ENCODE measurements around a stretch of chr7.

- PRO-cap, 3 experiments, result no peak in any of the 3 experiments
- RAMPAGE, long total RNA, 2 experiments, result no peak in any of the 2 experiments
- RRBS, result no CpG with 5 or more reads among the region's 2 CpGs
Observed at GRCh38 chr7:77479355-77479882, 57.7 kb upstream of the PTPN12 start.

DNA sequence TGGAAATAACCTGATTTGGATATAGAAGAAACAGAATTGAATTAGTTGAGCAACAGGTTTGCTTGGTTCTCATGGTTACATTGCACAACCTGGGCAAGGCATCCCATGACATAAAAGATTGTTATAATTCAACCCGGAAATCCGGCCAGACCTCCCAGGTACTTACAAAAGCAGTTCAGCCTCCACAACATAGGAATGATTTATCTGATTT lies 55.1 kb upstream of the PTPN12 start:
- PRO-cap, 3 experiments, result no peak in any of the 3 experiments
- RAMPAGE, long total RNA, 2 experiments, result no peak in any of the 2 experiments
- RRBS, result no CpG with 5 or more reads among the region's 2 CpGs

GRCh38 chr7:77601360-77602253 lies 64.5 kb downstream of the PTPN12 start:
- PRO-cap, 3 experiments, result no peak in any of the 3 experiments
- RAMPAGE, long total RNA, 2 experiments, result no peak in any of the 2 experiments
- RRBS, result no CpG with 5 or more reads among the region's 7 CpGs

GRCh38 chr7:77690196-77690899 lies 5.9 kb upstream of the RSBN1L start:
- PRO-cap, 3 experiments, result no peak in any of the 3 experiments
- RAMPAGE, long total RNA, 2 experiments, result no peak in any of the 2 experiments
- RRBS, result no CpG with 5 or more reads among the region's 11 CpGs

DNA sequence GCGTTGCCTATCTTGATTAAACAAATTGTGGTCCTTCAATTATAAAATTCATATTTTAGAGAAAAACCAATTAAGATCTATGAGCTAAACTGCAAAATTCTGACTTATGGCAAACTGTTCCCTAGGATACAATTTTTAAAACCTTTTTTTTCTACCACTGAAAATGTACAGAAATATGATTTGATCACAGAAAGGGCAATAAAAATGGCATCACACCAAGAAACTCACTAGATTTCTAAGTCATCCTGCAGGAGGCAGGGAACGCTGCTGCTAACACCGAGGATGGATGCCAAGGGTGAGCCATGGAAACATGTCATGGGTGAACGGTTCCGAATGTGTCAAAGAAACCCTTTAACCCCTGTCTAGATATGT lies 220.2 kb upstream of the TMEM60 start:
- PRO-cap, 3 experiments, result peak in 3 of 3 experiments; most common plus-strand start position 230 of the sequence (in 3)
- RAMPAGE, long total RNA, 2 experiments, result no peak in any of the 2 experiments
- RRBS, result no CpG with 5 or more reads among the region's 5 CpGs

DNA sequence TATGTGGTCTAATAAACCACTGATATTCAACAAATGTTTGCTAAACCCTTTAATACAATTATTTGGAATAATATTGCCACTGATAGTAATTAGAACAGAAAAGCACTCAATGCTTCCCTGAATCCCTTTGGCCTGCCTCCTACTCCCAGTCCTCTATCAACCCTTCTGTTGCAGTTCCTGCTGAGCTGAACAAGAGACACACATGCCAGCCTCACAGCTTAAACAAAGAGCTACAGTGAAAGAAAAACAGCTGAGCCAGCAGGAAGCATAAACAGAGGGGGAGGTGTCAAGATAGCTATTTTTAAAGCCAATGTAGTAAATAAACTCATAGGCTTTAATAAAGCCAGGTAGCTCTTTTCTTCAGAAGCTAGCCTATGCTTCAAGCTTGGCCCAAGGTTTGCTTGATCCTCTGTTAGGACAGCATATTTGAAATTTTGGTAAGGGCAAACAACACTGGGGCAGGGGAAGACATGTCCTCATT lies 6.8 kb upstream of the GNAI1 start:
- PRO-cap, 3 experiments, result peak in 3 of 3 experiments; most common minus-strand start position 129 of the sequence (in 3)
- RAMPAGE, long total RNA, 2 experiments, result no peak in any of the 2 experiments

DNA sequence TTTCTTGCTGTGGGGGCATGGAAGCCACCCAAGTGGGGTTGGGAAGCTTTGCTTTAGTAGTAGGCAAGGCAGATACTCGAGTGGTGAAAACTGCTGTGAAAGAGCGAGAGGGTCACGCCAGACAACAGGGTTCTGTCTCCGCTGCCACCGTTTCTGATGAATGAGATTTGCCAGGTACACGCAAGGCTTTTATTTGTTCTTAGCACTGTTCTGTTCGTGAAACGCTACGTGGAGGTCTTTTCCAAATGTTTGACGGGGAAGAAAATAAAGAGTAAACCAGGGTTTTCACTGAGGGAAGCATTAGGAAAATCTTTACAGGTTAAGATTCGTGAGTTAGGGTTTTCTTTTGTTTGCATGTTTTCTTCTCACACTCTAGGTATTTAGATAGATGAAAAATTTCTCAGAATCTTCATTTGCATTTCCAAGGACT lies 1.3 kb downstream of the GNAI1 start:
- PRO-cap, 3 experiments, result peak in 3 of 3 experiments; most common plus-strand start position 79 of the sequence (in 1); most common minus-strand start position 155 of the sequence (in 2)
- RAMPAGE, long total RNA, 2 experiments, result no peak in any of the 2 experiments
- RRBS, result no CpG with 5 or more reads among the region's 11 CpGs

- PRO-cap, 3 experiments, result no peak in any of the 3 experiments
- RAMPAGE, long total RNA, 2 experiments, result no peak in any of the 2 experiments
- RRBS, result no CpG with 5 or more reads among the region's 2 CpGs
Observed at GRCh38 chr7:80174047-80174700, 39.5 kb downstream of the GNAI1 start.

DNA sequence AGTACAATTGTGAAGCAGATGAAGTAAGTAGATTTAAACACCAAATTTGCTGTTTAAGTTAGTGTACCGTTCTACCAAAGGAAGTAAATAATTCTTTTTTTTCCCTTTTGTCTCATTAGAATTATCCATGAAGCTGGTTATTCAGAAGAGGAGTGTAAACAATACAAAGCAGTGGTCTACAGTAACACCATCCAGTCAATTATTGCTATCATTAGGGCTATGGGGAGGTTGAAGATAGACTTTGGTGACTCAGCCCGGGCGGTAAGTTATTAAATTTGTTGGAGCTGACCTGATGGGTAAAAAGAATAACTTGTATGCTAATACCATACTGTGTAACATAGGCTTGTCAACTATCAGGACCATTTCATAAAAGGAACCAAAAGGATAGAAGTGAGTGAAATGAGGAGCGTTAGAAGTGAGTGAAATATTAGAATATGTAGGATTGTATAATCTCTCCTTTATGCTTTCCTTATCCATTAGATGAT lies 54.4 kb downstream of the GNAI1 start:
- PRO-cap, 3 experiments, result no peak in any of the 3 experiments
- RAMPAGE, long total RNA, 2 experiments, result no peak in any of the 2 experiments
- RRBS, result no CpG with 5 or more reads among the region's 4 CpGs

- PRO-cap, 3 experiments, result no peak in any of the 3 experiments
- RAMPAGE, long total RNA, 2 experiments, result no peak in any of the 2 experiments
- RRBS, result no CpG with 5 or more reads among the region's 4 CpGs
Observed at GRCh38 chr7:80602146-80602630, 36.3 kb upstream of the CD36 start.

DNA sequence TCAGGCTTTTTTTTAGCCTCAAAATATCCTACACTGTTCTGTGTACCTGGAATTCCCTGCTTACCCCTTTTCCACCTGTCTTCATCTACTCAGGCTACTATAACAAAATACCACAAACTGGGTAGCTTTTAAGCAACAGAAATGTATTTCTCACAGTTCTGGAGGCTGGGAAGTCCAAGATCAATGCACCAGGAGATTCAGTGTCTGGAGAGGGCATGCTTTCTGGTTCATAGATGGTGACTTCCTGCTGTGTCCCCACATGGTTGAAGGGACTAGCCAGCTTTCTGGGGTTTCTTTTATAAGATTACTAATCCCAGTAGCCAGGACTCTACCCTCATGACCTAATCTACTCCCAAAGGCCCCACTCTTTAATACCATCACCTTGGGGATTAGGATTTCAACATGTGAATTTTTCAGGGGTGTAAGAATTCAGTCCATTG lies 229.8 kb downstream of the CACNA2D1 start:
- PRO-cap, 3 experiments, result no peak in any of the 3 experiments
- RAMPAGE, long total RNA, 2 experiments, result no peak in any of the 2 experiments

DNA sequence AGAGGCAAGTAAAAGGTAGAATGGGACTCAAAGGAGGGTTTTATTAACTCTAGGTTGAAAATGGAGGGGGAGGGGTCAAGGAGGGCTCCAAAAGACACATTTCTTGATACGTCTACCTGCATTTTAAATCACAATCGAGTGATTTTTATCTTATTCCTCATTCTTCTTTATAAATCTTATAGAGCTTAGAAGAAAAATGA lies 49.6 kb downstream of the CACNA2D1 start:
- PRO-cap, 3 experiments, result peak in 1 of 3 experiments; most common plus-strand start position 58 of the sequence (in 1)
- RAMPAGE, long total RNA, 2 experiments, result no peak in any of the 2 experiments
- RRBS, result no CpG with 5 or more reads among the region's 2 CpGs

GRCh38 chr7:82839025-82839510 lies 323.6 kb downstream of the PCLO start:
- PRO-cap, 3 experiments, result peak in 2 of 3 experiments; most common minus-strand start chr7:82839312 (in 2)
- RAMPAGE, long total RNA, 2 experiments, result no peak in any of the 2 experiments

GRCh38 chr7:83461770-83462384 lies 187.1 kb downstream of the SEMA3E start:
- PRO-cap, 3 experiments, result no peak in any of the 3 experiments
- RAMPAGE, long total RNA, 2 experiments, result no peak in any of the 2 experiments
- RRBS, result no CpG with 5 or more reads among the region's 16 CpGs

DNA sequence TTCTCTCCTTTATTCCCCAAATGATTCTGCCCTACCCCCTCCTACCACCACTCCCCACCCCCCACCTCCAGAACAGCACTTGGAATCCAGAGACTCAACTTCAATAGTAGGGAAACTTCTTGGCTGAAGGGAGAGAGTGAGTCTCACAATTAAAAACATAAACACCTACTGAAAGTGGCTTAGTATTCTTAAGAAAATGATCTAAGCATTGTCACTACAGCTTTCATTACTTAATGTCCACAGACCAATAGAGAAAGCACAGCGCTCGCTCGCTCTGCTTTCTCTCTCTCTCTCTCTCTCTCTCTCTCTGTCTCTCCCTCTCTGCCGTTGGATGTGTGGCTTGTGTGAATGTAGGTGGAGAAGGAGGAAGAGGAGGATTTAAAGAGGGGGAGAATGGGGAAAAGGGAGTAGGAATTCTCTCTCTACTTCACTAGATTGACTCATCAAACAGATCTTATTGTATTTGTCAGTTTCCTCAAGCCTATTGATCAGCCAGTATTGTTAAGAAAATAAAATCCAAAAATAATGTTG lies 1.6 kb upstream of the SEMA3A start:
- PRO-cap, 3 experiments, result peak in 2 of 3 experiments; most common minus-strand start position 288 of the sequence (in 1)
- RAMPAGE, long total RNA, 2 experiments, result no peak in any of the 2 experiments
- RRBS, result no CpG with 5 or more reads among the region's 4 CpGs

GRCh38 chr7:84999393-85000077 lies 187.3 kb downstream of the SEMA3D start:
- PRO-cap, 3 experiments, result no peak in any of the 3 experiments
- RAMPAGE, long total RNA, 2 experiments, result no peak in any of the 2 experiments
- RRBS, result no CpG with 5 or more reads among the region's 10 CpGs

DNA sequence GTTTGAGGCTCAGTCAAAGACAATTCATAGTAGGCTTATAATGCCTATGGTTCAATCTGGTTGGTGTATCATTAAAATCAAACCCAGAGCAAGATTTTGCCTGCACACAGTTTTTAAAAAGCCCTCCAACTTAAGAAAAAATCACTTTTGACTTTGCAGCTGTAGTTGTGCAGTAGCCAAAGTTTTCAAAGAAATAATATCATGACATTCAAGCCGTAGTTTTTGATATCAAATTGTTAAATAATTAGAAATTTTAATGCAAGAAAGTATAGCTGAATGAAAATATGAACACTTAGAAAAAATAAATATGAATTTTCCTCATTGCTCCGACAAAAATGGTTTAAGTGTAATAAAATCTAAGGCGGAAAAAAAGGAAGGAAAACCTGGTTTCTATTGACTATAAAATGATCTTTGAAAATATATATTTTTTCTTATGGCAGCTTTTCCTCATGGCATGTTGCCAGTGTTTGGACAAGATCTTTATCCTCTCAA lies 162.6 kb downstream of the SEMA3D start:
- PRO-cap, 3 experiments, result peak in 2 of 3 experiments; most common minus-strand start position 224 of the sequence (in 2)
- RAMPAGE, long total RNA, 2 experiments, result no peak in any of the 2 experiments
- RRBS, result no CpG with 5 or more reads among the region's 3 CpGs

DNA sequence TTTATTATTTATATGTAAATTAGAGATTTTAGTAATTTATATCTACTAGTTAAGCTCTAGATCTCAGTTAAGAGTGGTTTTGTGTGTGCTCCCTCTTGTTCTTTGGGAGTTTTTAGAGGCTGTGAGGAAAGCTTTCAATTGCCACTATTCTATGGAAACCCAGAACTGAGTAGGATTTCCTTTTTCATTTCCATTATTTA lies 14.6 kb upstream of the SEMA3D start:
- PRO-cap, 3 experiments, result peak in 2 of 3 experiments; most common plus-strand start position 101 of the sequence (in 2)
- RAMPAGE, long total RNA, 2 experiments, result no peak in any of the 2 experiments

- PRO-cap, 3 experiments, result no peak in any of the 3 experiments
- RAMPAGE, long total RNA, 2 experiments, result no peak in any of the 2 experiments
- RRBS, result no CpG with 5 or more reads among the region's 4 CpGs
Observed at GRCh38 chr7:87188041-87188524, 31.4 kb downstream of the TMEM243 start.

DNA sequence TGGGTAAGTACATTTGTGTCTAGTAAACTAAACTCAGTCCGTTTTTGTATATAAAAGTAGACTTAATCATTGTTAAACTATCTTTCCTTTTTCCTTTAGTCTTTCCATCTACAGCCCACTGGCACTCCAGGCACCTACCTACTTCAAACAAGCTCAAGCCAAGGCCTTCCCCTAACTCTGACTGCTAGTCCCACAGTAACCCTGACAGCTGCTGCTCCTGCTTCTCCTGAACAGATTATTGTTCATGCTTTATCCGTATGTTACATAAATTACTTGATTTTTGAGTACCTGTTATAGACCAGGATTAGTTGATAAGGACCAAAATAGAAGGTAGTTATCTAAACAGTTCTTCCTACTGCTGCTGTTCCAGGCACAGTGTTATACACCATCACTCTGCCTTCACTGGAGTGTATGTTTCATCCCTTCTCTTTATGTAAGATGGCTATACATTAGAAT lies 26.4 kb downstream of the TMEM243 start:
- PRO-cap, 3 experiments, result no peak in any of the 3 experiments
- RAMPAGE, long total RNA, 2 experiments, result no peak in any of the 2 experiments
- RRBS, result no CpG with 5 or more reads among the region's 2 CpGs

All from testis (tissue), 5 donors.